Endodermal cell (in vitro differentiated cells): ENCODE measurements around a stretch of chr7.

GRCh38 chr7:80921147-80921651 is 2.3 kb upstream of the SEMA3C start:
- PRO-cap: no peak

GRCh38 chr7:81769378-81769821 is 447 bp downstream of the HGF start:
- PRO-cap: no peak

DNA sequence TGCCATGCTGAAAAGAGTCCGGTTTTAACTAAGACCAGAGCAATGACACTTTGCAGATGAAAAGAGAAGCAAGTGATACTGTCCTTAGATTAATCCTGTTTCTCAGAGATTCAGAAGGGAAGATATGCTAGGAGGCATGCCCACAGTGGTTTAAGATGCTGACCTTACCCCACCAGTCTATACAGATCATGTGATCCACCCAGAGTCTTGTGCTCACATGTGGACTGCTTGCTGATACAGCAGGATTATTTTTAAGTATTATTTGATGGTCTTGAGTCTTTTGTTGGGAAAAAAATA is 40.9 kb upstream of the HGF start:
- PRO-cap: no peak

DNA sequence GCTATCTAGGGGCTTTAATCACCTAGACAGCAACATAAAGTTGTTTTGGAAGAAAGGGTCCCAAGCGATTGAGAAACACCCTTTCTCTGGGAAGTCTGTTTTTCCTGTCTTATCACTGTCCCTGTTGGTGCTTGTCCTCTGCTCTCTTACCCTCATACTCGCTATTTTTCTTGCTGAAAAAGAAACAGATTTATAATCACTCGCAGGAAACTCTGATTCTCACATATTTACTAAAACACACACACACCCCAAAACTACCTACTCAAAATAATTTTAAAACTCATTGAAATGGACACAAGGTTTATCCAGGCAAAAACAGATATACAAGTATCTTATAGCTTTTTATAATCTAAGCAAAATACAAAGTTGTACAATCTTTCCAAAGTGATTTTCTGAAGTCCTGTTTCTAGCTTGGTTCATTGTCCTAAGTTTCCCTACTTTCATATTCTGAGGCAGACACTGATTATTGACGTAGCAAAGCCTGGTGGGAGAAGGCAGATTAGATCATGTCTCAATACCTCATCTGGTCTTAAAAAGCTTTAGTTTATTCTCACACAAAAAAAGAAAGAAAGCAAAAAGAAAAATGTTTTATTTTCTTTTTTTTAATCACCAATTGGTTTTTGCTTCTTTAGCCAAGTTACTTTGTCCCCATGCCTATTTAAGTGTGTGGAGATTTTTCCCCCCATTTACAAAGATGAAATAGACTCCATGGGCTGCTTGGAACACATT is 157.2 kb downstream of the CACNA2D1 start:
- PRO-cap: no peak

DNA sequence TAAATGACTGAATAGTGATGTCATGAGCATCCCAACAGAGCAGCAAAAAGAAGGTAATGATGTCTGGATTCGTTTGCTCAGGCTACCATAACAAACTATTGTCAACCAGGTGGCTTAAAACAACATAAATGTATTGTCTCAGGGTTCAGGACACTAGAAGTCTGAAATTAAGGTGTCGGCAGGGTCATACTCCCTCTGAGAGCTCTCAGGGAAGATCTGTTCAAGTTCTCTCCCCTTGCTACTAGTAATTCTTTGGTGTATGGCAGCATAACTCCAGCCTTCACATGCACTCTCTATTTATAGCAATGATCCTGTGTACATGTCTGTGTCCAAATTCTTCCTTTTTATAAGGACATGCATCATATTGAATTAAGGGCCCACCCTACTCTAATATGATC is 27.3 kb downstream of the CACNA2D1 start:
- PRO-cap: no peak

GRCh38 chr7:82507985-82508588 is 64.5 kb upstream of the CACNA2D1 start:
- PRO-cap: no peak

DNA sequence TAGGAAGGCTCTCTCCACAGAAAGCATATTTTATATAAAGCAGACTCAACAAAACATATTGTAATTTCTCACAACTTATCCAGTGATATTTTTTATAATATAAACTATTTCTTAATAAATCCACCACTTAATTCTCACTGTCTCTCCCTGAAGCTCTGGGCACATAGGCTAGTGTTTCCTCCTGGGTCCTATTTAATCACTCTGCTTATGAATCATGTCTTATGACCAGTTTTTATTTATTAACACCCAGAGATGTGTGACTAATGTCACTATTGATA is 5.3 kb downstream of the SEMA3E start:
- PRO-cap: no peak

DNA sequence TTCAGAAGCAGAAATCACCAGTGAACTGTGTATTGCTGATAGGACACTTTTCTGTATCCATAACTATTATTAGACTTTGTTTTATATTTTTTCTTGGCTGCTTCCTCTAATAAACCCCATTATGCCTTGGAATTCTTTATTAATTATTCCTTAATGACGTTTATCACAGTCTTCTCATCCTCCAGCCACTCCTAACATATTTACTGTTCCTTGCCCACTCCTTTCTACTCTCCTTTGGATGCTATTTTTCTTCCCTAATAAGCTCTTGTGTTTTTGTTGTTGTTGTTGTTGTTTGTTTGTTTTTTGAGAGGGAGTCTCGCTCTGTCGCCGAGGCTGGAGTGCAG is 206.7 kb downstream of the SEMA3A start:
- PRO-cap: no peak

DNA sequence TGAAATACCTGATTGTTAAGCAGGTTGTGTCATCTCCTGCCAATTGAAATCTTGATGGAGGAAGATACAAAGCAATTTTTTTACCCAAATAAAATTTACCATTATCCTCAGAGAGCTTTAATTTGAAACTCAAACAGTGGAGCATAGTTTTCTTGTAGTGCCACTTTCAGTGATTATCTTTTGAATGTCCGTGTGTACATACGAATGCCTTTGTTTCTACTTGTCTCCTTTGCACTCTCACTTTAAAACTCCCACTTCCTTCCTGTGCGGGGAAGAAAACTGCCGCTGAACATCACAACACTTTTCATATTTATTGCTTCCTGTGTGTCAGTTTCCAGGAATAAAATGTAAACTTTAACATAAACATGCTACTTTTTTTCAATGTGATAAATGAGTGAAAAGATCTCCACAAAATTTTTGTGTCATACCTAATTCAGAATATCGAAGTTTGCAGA is 102.4 kb downstream of the SEMA3A start:
- PRO-cap: no peak

DNA sequence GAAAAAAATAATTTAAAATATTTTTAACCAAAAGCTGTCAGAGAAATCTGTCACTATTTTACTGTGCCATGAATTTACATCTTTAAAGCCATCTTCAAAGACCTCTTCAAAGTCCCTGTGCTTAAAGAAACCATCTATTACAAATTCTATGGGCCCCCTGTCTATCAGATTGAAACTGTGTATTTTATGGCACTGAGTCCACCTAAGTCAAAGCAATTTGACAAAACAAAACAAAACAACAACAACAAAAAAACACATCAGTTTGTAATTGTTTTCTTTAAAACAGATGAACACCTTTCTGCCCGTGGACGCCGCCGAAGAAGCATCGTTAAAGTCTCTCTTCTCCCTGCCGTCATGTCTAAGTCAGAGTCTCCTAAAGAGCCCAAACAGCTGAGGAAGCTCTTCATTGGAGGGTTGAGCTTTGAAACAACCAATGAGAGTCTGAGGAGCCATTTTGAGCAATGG is 203.6 kb downstream of the SEMA3D start:
- PRO-cap: unidirectional peak, plus-strand start at position 292 of the sequence

GRCh38 chr7:85162910-85163222 is 24.0 kb downstream of the SEMA3D start:
- PRO-cap: no peak

- PRO-cap: no peak
These were observed 1.1 kb downstream of the SEMA3D start for GRCh38 chr7:85185383-85186567.

DNA sequence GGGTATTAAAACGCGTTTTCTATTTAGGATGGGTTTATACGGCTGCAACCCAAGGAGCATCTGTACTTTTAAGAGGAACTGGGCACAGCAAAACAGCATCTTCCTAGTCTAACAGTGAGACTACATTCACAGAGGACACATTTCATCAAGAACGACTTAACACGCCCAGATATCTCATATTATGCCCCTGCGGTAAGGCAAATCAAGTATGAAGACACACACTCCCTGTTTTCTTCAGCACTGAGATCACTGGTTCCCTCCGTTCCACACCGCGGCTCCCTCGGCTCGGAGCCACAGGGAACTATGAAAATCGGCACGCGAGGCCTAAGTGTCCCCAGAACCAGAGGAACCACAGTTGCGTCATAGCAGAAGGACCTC is 439 bp upstream of the DMTF1 start:
- PRO-cap: unidirectional peak, plus-strand start at position 38 of the sequence; bidirectional peak, plus-strand start at position 240 of the sequence, minus-strand start at position 282 of the sequence

- PRO-cap: no peak
These were observed 3.6 kb downstream of the DMTF1 start for GRCh38 chr7:87155689-87156373.

- PRO-cap: no peak
These were observed 14.0 kb downstream of the DMTF1 start for GRCh38 chr7:87166225-87166655.

GRCh38 chr7:87709142-87709526 is 80.9 kb downstream of the RUNDC3B start:
- PRO-cap: no peak

DNA sequence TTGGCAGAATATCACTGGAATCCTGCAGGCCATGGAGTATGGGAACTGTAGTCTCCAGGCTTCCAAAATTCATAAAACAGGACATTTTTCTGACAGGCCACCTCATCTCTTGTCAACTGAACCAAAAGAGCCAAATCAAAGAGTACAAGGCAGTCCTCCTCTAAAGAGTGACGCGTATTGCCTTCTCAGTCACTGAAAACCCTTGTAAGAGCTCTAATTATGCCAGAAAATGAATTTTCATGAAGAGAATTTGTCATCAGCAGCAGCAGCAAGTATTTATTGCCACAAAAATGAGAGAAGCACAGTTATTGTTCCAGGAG is 314.4 kb upstream of the STEAP1 start:
- PRO-cap: no peak

GRCh38 chr7:90172984-90173290 is 18.7 kb downstream of the STEAP1 start:
- PRO-cap: no peak

GRCh38 chr7:90188277-90188766 is 23.2 kb upstream of the STEAP2 start:
- PRO-cap: no peak

DNA sequence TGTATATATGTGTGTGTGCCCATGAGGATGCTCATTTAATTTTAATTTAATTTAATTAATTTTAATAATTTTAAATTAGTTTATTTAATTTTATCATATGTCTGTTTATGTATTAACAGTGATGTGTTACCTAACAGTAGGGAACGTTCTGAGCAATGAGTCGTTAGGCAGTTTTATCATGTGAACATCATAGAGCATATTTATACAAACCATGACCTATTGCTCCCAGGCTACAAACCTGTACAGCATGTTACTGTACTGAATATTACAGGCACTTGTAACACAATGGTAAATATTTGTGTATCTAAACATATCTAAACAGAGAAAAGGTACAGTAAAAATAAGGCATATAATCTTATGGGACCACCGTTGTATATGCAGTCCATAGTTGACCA is 13.7 kb upstream of the CFAP69 start:
- PRO-cap: no peak